Anterior vena cava (tissue), 1 donor: Measurements from ENCODE around the genes DNAJB12, P4HA1 and MSS51.

GRCh38 chr10:71837126-71837630 is 13.9 kb downstream of the PSAP start:
- PRO-cap, result no peak

DNA sequence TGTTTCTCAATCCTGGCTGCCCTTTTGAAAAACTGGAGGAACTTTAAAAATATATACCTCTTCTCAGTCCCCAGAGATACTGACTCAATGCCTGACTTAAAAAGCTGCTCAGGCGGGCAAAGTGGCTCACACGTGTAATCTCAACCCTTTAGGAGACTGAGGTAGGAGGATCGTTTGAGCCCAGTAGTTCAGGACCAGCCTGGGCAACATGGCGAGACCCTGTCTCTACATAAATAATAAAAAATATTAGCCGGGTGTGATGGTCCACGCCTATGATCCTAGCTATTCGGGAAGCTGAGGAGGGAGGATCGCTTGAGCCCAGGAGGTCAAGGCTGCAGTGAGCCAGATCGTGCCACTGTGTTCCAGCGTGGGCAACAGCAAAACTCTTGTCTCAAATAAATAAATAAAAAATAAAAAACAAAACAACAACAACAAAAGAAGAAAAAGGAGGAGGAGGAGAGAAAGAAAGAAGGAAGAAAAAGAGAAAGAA is 37.0 kb upstream of the PSAP start:
- PRO-cap, result no peak

- PRO-cap, result no peak
Observed at GRCh38 chr10:71970699-71972024, 7.0 kb downstream of the CHST3 start.

- PRO-cap, result no peak
Observed at GRCh38 chr10:71985464-71985898, 21.3 kb downstream of the CHST3 start.

- PRO-cap, result no peak
Observed at GRCh38 chr10:72235765-72236494, 19.9 kb upstream of the ASCC1 start.

DNA sequence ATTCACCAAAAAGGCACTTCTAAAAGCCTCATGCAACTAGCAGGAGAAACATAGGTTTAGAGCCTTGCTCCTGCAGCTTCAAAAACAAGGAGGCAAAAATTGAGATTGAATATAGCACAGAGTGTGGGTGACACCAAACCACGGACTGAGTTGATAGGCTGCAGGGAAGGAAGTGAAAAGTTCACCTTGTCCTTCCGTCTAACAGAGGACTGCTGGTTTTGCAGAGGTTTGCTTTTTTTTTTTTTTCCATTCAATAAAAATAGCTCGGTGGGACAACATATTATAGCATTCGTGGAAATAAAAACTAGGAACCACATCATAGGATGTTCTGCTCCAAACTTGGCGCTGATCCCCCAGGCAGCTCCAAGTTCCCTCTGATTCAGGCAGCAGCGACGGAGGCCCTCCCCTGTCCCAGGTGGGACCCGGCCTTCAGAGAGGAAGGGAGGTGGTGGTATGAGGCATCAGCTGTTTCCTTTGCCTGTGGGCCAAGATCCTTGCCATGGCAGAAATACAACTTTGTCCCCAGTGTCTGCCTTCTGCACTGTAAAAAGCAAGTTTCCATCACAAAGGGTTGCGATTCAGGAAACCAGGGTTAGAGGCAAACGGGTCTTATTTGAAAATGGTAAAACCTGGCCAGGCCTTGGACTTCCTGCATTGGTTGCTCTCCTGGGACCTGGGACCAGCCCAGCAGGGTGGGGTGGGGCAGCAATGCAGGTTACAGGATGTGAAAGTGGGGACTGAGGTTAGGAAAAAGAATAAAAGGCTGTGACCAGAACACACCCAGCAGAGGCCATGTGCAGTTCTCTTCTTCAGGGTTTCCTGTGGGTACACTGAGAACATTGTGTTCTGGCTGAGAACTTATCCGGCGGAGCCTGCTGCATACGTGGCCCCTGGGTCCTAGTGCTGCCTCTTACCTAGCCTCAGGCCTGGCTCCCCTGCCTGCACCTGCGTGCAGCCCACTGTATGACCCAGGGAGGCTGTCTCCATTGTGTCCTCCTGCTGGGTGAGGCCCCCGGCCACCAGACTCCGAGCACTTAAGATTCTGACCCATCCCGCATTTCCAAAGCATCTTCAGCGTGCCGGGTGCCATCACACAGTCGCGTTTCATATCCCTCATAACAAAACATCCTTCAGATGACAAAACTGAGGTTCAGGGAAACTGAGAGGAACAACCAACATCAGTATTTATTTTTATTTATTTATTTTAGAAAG is 25.2 kb upstream of the DDIT4 start:
- PRO-cap, result unidirectional peak, minus-strand start at position 821 of the sequence

DNA sequence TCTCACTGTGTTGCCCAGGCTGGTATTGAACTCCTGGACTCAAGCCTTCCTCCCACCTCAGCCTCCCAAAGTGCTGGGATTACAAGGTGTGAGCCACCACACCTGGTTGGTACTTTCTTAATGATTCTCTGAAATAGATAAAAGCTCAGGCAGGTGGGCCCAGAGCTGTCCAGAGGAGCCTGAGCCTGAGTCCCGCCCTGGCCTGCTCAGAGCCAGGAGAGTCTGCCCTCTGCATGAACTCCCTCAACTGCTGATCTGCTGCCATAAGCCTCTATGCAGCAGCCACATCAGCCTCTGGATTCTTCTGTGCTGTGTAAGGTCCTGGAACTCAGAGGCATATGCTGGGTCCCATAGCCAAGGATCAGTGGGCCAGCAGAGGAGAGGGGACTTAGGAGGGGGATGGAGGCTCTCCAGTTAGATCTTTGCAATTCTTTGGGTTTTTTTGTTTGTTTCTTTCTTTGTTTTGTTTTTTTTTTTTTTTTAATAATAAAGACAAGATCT is 23.0 kb upstream of the DDIT4 start:
- PRO-cap, result unidirectional peak, plus-strand start at position 367 of the sequence

DNA sequence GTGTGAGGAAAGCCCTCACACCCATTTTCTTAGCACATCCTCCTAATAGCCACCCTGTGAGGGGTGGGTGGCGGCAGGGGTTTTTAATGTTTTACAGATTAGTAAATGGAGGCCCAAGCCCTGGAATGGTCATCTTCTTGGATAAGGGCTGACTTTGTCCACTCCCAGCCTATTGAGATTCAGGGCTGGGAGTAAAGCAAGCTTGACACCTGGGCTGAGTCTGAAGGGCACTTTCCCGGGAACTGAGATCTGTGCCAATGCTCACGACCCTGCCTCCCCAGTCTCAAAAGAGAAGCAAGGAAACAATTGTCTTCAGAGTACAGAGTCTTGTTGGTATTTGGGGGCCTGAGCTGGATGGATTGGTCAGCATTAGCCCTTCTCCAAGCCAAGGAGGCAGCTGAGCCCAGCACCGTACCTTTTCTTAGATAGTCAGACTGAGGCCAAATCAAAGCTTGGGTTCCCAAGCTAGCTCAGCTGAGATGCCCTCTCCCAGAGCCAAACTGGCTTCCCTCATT is 3.6 kb downstream of the DDIT4 start:
- PRO-cap, result no peak

- PRO-cap, result unidirectional peak, plus-strand start at chr10:72326785
Observed at GRCh38 chr10:72326504-72327378, 28.0 kb downstream of the DNAJB12 start.

- PRO-cap, result no peak
Observed at GRCh38 chr10:72351636-72352640, 2.8 kb downstream of the DNAJB12 start.

DNA sequence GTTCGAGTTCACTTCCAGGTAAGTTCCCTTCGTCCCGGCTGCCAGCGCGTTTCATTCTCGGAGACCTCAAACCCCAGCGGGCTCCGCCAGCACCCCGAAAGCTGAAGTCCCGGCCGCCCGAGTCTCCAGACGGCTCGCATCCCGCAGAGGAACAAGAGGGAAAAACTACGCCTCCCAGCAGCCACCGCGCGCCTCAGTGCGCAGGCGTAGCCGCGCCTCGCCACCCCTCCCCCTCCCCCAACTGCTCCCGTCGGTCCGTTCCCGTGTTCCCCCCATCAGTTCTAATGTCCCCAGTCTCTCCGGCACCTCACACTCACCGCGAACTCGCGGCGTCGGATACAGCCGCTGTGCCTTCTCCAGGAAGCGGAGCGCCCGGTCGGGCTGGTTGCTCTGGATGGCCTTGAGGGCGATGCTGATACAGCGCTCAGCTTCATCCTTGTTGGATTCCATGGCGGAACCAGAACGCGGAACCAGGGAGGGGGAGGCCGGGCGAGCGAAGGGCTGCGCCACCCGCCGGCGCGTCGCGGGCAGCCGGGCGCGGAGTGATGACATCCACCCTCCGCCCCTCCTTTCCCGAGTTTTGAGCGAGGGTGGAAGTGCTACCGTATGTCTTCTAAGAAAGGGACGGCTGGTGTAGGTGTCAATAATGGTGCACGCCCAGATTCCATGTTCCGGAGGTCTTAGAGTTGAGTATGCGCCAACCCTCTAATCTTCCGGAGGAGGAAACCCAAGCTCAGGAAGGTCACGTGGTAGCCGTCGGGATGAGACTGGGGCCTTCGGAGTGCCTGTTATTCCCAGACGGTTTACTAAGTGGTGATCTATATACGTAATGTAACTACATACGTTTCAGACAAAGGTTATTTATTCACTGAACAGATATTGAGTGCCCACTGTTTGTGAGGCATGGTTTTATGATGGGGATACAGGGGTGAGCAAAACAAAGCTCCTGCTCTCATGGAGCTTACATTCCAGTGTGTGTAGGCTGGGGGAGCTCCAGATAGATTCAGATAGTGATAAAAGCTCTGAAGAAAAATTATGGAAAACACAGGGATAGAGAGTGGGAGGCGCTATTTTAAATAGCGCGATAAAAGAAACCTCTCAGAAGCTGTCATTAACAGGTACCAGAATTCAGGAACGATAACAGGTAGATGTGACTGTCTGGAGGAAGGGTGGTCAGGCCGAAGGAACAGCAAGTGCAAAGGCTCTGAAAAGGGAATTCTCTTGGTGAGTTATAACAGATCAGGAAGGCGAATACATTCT is at the start of gene DNAJB12:
Gene DNAJB12 (minus strand): TSS at position 472 of the 1,260 bp plus-strand sequence.
- PRO-cap, result bidirectional peak, plus-strand start at position 284 of the sequence, minus-strand start outside the sequence; bidirectional peak, plus-strand start at position 576 of the sequence, minus-strand start at position 472 of the sequence

DNA sequence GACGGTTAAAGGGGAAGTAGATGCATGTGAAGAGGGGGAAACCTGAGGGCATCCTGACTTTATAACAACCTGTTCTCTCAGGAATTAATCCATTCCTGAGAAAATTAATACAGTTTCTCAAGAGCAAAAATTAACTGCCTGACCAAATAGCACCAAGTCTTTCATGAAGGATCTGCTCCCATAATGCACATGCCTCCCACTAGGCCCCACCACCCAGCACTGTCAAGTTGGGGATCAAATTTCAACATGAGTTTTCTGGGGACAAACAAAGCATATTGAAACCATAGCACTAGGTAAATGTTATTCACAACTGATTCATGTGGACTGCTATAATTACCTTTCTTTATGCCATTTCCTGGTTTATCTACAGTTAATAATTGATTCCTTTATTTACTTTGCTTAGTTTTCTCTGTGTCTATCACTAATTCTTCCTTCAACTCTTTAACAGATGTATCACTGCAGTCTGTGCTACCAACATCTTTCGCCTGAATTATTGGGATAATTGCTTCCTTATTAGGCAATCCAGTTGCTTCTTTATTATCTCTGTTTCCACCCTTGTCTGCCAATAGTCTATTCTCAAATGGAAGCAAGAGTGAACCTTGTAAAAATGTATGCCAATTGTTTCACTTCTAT is 12.9 kb upstream of the MICU1 start:
- PRO-cap, result no peak

- PRO-cap, result bidirectional peak, plus-strand start at chr10:73097187, minus-strand start at chr10:73096816
Observed at GRCh38 chr10:73096793-73097401, at the start of gene P4HA1. Gene P4HA1 (minus strand): TSS chr10:73096866.

DNA sequence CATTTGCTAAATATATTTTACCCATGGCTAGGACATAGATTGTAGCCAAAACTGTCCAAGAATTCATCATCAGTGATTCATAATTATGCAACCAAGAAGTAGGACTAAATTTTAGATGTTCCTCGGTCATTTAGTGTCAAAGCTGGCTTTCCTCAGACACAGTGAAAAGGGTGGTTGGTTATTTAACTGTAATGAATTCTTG is 3.3 kb downstream of the NUDT13 start:
- PRO-cap, result unidirectional peak, plus-strand start at position 133 of the sequence

DNA sequence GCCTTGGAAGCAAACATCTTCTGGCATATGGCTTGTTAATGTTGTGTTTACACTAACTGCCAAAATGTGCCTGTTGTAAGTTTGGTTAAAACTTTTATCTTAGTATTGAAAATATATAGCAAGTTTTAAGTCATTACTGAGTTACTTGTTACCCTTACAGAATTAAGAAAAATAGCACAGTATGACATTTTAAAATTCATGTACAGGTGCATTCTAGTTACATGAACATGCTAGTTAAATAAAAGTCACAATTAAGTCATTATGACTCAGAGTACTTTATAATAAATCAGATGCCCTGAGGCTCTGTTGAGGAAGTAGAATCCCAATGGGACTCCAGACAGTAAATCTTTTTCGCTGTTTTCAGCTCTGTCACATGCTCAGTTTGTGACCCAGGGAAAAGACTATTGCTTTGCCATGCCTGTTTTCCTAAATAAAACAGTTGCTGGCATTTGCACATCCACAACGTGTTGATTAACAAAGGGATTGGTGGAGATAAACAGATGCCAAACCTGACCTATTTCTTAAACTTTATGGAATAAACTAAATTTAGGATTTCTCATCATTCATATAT is 21.0 kb downstream of the NUDT13 start:
- PRO-cap, result no peak

- PRO-cap, result no peak
Observed at GRCh38 chr10:73433410-73434130, at the start of gene MSS51. Gene MSS51 (minus strand): TSS chr10:73433561.

DNA sequence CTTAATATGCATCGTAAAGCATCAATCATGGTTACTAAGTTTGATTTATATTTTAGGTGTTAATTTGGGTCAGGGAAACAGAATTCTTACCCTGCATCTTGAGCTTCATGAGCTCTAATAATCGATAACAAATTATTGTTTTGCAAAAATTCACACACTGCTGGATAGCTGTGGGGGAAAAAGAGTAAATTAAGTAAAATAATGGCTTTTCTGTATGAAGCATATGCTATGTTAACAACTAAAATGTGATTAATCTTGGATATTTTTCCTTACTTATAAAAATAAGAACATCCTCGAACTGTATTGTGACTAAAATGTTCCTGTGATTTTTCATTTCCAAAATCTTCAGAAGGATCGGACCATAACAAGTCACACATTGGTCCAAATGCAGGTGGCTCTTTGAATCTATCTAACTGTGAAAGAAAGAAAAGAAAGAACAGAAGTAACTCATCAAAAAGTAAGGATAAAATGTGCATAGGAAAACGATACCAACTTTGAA is 25.0 kb downstream of the PPP3CB start:
- PRO-cap, result no peak

GRCh38 chr10:73490172-73490959 is 5.5 kb downstream of the PPP3CB start:
- PRO-cap, result no peak

- PRO-cap, result no peak
Observed at GRCh38 chr10:73651433-73651838, 4.4 kb downstream of the SYNPO2L start.

GRCh38 chr10:73659745-73660257 is 4.0 kb upstream of the SYNPO2L start:
- PRO-cap, result unidirectional peak, plus-strand start at chr10:73660082